HTERT-HM (cell line): ENCODE measurements around a stretch of chr6.

GRCh38 chr6:133953540-133954819 is 956 bp downstream of the TBPL1 start:
- RRBS: 0% methylated on average over 4 of the region's 30 CpGs

DNA sequence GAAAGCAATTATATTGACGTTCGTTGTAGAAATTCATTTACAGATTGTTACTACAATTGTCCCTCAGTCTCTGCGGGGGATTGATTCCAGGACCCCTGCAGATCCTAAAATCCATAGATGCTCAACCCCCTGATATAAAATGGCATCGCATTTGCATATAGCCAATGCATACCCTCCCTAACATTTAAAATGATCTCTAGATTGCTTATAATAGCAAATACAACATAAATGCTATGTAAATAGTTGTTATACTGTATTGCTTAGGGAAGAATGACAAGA is 10.6 kb downstream of the SGK1 start:
- RRBS: no CpG with 5 or more reads among the region's 4 CpGs

DNA sequence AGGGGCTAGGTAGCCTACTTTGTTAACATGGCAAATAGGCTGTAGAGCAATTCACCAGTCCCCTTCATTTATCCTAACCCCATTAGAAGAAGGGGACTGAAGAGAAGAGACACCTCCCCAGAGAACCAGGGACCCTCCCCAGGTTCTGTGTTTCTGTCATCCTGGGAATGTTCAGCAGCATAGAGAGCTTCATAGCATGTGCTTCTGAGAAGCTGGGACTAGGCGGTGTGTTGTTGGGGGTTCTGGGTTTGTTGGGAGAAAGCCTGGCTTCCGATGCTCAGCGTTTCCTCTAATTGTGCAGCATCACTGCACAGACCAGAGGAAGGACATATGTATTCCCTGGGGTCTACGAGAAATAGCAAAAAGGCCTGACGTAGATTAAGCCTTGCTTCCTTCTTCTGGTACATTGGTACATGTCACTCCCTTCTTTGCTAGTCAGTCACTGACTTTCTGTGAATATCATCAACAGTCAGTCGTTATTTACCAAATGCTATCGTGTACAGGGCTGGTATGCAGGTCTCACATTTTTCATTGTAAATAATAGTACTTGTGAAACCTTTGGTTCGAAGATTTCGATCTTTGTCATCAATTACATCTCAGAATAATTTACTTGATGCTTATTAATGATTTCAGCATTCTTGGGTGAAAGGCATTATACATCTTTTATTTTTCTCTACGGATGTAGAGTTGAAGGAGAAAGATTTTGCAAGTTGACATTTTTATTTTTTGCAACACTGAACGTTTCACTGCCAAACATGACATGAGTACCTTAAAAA is 97.0 kb upstream of the SGK1 start:
- RRBS: no CpG with 5 or more reads among the region's 11 CpGs

DNA sequence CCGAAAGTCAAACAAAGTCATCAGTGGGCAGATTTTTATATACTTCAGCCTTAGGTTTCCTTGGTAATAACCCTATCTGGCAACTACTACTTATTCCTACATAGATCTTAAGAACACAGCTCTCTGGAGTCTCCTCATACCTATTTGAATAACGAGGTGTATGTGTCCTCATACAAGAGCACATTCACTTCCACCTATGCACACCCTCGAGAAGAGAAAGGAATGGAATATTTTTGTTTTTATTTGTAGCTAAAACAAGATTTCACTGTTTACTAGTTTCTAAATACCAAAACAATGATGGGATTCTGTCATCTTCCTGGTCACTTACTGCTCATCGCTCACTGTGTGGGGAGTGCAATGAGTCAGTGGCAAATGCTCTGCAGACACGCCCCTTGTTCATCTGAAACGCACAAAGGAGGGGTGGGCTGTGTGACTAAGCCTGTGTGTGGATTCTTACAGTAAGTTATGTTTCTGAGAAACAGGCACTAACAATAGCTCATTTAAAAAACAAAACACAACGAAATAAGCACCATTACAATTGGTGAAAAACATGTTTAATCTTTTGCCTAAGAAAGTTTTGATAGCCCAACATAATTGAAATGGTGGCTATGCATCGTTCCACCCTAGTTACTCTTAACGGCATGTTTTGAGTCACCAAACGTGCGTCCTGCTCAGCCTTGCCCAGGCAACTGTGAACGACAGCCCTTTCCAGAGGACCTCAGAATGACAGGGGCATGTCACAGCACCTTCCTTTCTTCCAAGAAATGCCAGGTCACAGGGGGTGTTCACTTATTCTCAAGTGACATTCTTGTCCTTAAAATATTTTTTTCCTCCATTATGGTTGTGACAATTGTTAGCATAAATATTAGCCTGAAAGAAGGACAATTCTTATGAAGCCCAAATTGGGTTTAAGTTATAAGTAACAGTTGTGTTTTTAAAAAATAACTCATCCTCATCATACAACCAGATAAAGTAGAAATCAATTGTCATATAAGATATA is 118.4 kb upstream of the SGK1 start:
- RRBS: no CpG with 5 or more reads among the region's 12 CpGs

- RRBS: no CpG with 5 or more reads among the region's 7 CpGs
These were observed 119.4 kb upstream of the SGK1 start for GRCh38 chr6:134437145-134437945.

GRCh38 chr6:134517920-134518400 is 200.0 kb upstream of the SGK1 start:
- RRBS: no CpG with 5 or more reads among the region's 6 CpGs

- RRBS: no CpG with 5 or more reads among the region's 6 CpGs
These were observed 205.4 kb upstream of the SGK1 start for GRCh38 chr6:134523190-134523930.

GRCh38 chr6:134593812-134594202 is 275.9 kb upstream of the SGK1 start:
- RRBS: no CpG with 5 or more reads among the region's 6 CpGs

- RRBS: no CpG with 5 or more reads among the region's 8 CpGs
These were observed 127.0 kb downstream of the ALDH8A1 start for GRCh38 chr6:134822944-134823331.

GRCh38 chr6:134830009-134830681 is 119.8 kb downstream of the ALDH8A1 start:
- RRBS: no CpG with 5 or more reads among the region's 5 CpGs

GRCh38 chr6:135037085-135037618 is 17.5 kb downstream of the HBS1L start:
- RRBS: no CpG with 5 or more reads among the region's 5 CpGs

GRCh38 chr6:135088799-135089256 is 34.2 kb upstream of the HBS1L start:
- RRBS: no CpG with 5 or more reads among the region's 3 CpGs

GRCh38 chr6:135877313-135878068 is 26.0 kb downstream of the PDE7B start:
- RRBS: no CpG with 5 or more reads among the region's 6 CpGs

DNA sequence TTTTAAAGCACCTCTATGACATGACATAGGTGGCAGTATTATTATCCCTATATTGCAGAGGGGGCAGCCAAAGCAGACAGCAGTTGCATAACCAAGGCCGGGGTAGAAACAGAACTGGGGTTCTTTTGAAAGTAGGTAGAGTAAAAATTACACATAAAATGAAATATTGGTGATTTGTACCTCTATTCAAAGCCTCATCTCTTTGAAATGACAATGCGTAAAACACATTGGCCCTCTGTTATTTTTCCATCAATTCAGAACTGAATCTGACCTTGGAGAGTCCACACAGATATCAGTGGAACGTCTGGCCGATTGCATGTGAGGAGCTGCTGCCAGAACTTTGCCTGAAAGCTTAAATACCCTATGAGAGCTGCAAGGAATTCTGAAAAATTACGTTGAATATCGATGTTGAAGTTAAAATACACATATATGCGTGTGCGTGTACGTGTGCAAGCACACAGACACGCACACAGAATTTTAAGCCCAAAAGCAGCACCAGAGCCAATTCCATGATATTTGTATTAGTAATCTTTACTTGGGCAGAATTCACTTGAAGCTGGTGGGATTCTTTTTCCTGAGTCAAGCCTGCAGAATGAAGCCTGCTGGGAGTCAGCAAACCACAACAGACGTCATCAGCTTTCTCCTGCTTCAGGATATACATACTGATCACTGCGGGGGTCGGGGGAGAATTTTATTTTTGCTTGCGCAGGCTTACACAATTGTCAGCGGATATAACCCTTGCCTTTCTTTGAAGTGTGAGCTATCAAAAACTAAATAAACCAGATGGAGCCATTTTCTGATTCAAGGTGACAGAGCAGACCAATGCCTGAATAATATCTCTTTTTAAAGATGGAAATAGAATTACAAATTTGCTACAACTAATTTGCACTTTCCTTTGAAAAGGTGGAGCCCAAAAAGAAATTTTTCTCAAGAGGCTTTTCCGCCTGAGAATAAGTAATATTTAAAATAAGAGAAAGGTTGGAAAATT is 163.4 kb downstream of the PDE7B start:
- RRBS: no CpG with 5 or more reads among the region's 16 CpGs

DNA sequence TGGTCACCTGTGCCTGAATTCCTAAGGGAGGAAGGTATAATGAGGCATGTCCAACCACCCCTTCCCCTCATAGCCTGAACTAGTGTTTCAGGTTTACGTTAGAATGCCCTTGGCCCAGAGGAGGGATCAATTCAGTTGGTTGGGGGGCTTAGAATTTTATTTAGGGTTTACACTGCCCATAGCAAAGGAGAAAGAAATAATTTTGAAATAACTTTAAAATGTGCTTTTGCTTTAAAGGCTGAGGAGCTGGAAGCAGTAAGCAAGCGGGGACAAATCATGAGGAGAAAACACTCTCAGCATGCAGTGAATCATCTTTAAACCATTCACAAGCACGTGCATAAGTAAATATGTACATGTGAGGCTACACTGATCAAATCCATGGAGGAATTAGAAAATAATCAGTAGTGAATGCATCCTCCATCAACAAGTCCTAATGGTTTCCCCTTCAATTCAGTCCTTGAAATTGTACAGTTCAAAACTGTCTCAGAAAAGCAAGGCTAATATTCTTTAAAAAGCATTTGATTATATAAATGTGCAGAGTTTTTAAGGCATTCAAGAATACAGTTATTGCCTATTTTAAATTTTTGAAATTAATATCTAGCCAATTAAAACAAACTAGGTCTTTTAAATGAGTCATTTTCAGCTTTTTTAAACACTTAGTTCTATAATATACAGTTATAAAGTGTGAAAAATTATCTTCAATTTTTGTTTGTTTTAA is 180.9 kb downstream of the MTFR2 start:
- RRBS: no CpG with 5 or more reads among the region's 3 CpGs

- RRBS: no CpG with 5 or more reads among the region's 14 CpGs
These were observed 76.5 kb downstream of the MTFR2 start for GRCh38 chr6:136173384-136174331.

GRCh38 chr6:136262166-136263589 is 12.6 kb upstream of the MTFR2 start:
- RRBS: no CpG with 5 or more reads among the region's 5 CpGs

DNA sequence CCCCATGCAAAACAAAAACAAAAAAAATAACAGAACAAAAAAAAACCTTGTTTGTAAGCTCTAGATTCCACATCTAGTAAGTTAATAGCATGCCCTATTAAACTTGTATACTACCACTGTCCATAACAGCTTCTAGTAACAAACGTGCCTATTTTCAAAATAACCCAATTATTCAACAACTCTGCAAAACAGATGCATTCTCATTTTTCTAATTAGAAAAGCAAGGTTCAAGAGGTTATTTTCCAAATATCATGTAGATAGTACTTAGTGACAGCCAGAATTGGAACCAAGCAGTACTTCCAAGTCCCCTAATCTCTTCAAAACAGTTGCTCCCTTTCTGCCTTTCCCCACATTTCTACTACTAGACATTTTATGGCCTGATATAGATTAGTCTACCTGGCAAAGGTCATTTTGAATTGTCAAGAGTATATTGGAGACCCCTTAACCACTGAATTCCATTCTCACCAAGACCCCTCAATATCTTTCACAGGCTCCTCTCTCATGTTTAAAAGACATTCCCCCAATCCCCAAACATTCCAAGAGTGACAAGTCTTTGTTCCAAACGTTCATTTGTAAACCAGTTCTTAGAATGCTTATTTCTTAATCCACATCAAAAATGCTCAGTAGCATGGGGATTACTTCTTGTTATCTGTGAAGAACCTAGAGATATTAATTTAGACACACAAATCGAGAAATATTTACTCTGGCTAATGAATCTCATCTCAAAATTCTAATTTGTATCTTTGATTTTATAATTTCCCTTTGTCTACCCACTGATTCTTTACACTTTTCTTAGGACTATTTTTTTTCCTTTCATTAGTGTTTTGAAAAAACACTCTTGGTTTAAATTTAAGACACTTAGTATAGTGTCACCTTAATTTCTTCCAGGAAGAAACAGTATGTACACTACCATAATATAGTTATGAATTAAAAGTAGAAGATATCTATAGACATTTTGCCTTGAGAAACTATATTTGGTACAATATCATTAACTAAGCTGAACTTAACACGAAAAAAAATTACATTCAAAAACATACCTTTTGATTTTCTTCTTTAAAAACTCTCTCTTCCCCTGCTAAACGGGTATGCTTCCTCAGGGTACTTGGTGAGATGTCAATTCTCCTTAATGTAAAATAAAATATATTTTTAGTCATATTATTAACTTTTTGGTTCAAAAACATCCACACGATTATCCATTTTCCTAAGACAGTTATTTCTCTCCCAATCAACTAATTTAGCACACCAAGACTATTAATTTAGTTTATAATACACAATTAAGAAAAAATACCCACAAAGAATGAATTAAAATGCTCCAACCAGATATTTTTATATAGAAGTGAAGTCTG is 18.2 kb downstream of the BCLAF1 start:
- RRBS: no CpG with 5 or more reads among the region's 6 CpGs

DNA sequence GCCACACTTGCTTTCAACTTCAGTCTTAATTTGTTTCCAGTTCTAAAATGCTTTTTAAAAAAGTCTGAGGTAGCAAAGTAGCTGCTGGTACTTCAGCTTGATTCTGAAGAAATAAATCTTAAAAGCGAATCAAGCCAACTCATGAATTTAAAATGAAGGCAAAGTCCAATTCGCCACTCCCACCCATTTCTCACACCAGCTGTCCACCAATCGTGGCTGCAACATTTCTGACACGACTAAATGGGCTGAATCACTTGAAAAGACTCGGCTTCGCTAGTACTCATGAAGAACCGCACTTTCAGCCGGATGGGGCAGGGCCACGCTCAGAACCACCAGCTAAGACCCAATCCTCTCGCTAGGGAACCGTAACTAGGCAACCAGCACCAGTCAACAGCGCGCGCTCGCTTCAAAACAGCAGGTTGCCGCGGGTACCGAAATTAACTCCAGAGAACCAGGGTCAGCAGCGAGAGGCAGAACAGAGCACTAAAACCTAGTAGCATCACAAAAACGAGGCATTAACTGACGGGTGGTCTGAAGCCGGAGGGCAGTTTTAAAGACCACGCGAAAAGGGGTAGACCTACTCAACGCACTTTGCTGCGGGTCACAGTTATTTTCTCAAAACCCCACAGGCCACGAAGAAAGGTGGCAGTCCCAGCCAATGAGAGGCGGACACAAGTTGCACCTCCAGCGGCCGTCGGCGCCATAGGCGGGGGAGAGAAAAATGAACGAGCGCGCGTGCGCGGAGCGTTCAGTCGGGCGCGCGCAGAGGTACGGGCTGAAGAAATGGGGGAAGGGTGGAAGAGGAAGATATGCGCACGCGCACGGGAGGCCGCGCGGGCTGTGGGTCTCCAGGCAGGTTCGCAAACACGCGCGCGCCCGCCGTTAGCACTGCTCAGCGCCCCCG is 777 bp downstream of the BCLAF1 start:
- RRBS: no CpG with 5 or more reads among the region's 61 CpGs

- RRBS: no CpG with 5 or more reads among the region's 10 CpGs
These were observed 36.4 kb upstream of the BCLAF1 start for GRCh38 chr6:136325885-136326615.